WTC11 (cell line): Measurements from ENCODE around the gene CILP2.

GRCh38 chr19:19342897-19343732, 22.5 kb downstream of the MAU2 start:
- PRO-cap = no peak

GRCh38 chr19:19346597-19347176, 26.1 kb downstream of the MAU2 start:
- PRO-cap = no peak

DNA sequence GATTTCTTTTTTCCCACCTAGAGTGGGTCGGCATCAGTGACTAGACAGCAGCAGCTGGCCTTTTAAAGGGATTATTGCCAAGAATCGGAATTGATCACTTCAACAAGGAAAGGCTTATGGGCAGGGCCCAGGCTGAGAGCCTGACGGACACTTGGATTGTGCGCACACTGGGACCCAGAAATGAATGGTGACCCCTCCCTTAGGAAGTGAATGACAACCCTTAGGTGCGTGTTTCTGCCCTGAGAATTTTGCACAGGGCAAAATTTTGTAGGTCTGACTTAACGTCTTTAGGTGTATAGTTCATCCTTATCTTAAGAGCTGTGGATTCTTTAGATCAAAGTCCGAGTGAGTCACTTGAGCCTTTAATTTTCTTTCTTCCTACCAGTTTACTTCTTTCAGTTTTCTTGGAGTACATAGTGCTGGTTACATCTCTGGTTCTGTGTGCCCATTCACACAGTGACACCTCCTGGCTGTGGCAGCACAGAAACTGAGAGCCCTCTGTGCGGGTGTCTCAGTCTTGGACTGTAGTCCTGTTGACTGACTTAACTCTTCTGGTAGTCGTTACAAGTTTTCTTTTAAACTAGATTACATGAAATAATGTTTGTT, 1.3 kb downstream of the GATAD2A start:
- PRO-cap = no peak

GRCh38 chr19:19459639-19460070, 54.2 kb downstream of the GATAD2A start:
- PRO-cap = no peak

GRCh38 chr19:19461785-19462875, 53.2 kb downstream of the TSSK6 start:
- PRO-cap = no peak

DNA sequence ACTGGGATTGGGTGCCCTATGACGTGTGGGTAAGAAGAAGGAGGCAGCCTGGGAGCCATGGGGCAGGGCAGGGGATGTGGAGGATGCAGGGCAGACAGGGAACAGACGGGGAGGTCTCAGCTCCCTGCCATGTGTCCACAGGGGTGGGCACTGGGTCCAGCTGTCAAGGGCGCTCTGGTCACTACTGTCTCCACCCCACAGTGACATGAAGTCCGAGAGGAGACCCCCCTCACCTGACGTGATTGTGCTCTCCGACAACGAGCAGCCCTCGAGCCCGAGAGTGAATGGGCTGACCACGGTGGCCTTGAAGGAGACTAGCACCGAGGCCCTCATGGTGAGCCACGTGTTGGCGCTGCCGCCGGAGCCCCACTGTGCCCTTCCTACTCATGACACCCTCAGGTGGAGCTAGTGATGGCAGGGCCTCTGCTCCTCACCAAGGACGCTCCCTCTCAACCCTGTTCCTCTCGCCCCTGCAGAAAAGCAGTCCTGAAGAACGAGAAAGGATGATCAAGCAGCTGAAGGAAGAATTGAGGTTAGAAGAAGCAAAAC, 23.2 kb downstream of the TSSK6 start:
- PRO-cap = no peak

DNA sequence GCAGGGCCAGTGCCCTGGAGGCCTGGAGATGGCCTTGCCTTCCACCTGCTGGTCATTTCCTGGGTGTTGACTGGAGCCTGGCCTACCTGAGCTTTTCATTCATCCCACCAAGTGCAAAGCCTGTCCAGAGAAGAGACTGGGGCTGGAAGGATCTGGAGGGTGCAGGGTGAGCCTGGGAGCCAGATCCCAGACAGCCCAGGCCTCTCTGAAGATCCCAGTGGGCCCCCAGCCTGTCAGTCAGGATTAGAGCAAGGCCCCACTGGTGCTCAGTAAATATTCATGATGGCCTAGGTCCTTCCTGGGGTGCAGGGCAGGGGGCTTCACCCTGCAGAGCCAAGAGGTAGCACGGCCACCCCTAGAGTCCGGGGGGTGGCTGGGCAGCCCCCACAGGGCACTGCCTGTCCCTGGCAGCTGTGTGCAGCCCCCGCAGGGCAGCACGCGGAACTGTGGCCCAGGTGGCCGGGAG, 3.3 kb upstream of the YJEFN3 start:
- PRO-cap = no peak

DNA sequence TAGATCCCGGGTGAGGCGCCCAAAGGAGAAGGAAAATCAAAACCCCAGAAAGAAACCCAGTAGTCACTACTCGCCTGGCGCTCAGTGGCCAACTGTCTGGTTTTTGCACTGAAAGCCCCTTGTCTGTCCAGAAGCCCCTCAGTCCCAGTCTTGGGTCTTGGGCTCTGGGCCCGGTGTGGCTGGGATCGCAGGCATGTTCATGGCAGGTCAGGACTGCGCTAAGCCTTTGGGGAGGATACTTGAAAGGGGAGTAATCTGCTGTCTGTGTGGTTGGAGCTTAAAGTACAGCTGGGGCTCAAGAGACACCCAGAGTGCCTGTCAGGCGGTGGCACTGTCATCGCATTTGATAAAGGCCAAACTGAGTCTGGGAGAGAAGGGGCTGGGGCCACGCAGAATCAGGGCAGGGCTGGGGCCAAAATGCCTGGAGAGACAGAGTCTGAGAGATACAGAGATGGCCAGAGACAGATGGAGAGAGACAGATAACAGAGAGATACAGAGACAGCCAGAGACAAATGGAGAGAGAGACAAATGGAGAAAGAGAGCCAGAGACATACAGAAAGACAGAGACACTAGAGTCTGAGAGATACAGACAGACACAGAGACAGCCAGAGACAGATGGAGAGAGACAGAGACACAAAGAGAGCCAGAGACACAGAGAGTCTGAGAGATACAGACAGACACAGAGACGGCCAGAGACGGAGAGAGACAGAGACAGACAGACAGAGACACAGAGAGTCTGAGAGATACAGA, 4.2 kb upstream of the CILP2 start:
- PRO-cap = no peak

- PRO-cap = unidirectional peak, plus-strand start at chr19:19538281
These were observed at the start of gene CILP2 for GRCh38 chr19:19537623-19538544. Gene CILP2 (plus strand): TSS chr19:19538265.

- PRO-cap = no peak
These were observed 2.3 kb downstream of the CILP2 start for GRCh38 chr19:19540310-19540785.

GRCh38 chr19:19644987-19646042, 1.9 kb upstream of the GMIP start:
- PRO-cap = no peak

GRCh38 chr19:19762522-19763062, 29.7 kb upstream of the ZNF14 start:
- PRO-cap = no peak

DNA sequence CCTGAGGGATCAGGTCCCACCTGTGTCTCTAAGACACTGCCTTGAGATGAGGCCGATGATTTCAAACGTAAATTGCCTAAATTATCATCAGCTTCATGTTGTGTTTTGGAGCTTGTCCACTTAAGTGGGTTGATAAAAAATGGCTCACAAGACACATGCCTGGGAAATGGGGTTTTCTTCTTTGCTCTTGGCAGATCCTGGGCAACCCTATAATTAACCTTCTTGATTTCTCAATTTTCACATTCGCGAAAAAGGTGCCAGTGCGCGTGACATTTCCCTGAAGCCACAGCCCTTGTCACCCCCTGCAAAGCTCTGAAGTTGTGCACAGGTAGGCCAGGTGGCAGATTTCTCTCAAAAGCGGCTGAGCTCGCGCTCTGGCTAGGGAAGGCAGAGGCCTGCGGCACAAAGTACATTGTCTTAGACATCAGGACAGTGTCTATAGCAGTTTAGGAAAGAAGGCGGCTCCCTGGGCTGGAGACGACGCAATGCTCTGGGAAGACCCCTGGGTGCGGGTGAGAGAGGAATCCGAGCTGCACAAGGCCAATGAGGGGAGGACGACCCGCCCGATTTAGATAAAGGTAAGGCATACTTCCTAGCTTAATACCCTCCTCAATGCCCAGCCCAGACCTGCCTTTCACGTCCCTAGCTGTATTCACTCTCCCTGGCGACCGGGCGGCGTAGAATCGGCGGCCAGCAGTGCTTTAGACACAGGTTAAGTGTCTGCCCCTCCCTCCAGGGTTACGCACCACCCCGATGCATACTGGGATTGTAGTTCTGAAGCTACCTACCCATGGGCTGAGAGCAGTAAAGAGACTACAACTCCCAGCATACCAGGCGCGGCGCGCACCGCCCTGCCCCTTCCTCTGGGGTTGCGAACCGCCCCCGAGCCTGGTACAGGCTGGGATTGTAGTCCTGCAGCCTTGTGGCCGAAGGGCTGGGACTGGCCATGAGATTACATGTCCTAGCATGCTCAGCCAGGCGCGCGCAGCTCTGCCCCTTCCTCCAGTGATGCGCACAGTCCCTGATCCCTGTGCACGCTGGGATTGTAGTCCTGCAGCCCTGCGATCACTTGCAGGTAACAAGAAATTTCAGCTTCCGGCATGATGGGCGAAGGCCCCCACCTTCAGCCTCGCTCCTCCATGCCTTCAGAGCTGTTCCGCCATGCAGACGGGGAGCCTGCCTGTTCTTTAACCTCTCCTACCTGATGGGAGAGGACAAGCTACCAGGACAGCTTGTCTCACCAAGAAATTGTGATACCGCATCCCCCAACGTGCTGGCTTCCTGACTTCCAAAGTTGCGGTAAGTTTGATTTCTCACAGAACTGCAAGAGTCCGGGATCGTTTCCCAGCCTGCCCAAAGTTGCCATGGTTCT, 43.3 kb upstream of the ZNF14 start:
- PRO-cap = bidirectional peak, plus-strand start at position 889 of the sequence, minus-strand start at position 685 of the sequence

DNA sequence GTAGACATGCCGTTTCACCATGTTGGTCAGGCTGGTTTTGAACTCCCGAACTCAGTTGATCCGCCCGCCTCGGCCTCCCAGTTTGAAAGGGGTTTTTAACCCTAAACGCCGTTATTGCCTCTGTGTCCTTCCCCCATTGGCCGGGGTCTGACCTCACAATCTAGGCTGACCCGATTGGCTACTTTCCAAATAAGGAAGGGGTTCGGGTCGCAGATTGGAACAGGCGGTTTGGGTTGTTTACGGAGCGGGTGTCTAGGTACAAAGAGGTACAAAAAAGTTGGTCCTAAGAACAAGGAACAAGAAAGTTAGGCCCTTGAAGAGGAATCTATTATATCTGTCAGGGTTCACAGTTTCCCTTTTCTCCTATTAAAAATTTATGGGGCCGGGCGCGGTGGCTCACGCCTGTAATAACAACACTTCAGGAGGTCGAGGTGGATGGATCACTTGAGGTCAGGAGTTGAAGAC, 1.0 kb downstream of the ZNF253 start:
- PRO-cap = bidirectional peak, plus-strand start at position 220 of the sequence, minus-strand start at position 88 of the sequence

DNA sequence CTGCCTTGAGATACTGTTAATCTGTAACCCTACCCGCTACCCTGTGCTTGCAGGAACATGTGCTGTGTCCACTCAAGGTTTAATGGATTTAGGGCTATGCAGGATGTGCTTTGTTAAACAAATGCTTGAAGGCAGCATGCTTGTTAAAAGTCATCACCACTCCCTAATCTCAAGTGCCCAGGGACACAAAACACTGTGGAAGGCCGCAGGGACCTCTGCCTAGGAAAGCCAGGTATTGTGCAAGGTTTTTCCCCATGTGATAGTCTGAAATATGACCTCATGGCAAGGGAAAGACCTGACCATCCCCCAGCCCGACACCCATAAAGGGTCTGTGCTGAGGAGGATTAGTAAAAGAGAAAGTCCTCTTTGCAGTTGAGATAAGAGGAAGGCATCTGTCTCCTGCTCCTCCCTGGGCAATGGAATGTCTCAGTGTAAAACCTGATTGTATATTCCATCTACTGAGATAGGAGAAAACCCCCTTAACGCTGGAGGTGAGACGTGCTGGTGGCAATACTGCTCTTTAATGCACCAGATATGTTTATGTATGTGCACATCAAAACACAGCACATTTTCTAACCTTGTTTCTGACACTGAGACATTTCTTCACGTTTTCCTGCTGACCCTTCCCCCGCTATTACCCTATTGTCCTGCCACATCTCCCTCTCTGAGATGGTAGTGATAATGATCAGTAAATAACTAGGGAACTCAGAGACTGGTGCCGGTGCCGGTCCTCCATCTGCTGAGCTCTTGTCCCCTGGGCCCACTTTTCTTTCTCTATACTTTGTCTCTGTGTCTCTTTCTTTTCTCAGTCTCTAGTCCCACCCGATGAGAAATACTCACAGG, 4.9 kb downstream of the ZNF90 start:
- PRO-cap = no peak

DNA sequence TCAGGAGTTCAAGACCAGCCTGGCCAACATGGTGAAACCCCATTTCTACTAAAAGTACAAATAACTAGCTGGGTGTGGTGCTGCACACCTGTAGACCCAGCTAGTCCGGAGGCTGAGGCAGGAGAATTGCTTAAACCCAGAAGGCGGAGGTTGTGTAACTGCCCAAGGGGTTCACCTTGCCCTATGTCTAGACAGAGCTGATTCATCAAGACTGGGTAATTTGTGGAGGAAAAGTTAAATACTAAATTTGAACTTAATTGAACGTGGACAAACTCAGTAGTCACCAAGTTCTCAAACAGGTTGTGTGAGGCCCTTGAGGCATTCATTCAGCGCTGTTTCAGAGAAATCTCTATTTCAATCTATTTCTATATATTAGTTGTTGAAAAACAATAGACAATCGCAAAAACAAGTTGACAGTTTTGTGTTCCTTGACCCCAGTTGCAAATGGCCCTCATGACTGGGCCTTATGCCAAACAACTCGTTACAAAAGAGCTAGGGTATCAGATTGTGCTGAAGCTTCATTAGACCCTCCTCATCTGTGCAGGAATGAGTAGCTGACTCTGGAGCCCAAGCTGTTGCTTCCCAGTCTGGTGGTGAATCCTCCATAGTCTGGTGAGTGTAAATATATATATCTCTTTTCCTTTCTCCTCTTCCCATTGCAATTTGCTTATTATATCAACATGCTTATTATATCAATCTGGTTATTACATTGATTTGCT, 13.6 kb upstream of the ZNF486 start:
- PRO-cap = no peak

DNA sequence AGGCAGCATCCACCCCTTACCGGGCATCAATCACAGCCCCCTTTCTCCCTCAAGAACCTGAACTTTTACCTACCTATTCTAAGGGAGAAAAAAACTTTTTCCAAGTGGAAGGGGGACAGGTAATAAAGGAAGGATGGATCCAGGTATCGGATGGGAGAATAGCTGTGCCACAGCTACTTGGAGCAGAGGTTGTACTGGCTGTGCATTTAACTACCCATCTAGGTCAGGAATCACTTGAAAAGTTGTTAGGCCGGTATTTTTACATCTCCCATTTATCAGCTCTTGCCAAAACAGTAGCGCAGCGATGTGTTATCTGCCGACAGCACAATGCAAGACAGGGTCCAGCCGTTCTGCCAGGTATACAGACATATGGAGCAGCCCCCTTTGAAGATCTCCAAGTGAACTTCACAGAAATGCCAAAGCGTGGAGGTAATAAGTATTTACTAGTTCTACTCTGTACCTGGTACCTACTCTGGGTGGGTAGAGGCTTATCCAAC, 80.3 kb downstream of the ZNF486 start:
- PRO-cap = no peak

DNA sequence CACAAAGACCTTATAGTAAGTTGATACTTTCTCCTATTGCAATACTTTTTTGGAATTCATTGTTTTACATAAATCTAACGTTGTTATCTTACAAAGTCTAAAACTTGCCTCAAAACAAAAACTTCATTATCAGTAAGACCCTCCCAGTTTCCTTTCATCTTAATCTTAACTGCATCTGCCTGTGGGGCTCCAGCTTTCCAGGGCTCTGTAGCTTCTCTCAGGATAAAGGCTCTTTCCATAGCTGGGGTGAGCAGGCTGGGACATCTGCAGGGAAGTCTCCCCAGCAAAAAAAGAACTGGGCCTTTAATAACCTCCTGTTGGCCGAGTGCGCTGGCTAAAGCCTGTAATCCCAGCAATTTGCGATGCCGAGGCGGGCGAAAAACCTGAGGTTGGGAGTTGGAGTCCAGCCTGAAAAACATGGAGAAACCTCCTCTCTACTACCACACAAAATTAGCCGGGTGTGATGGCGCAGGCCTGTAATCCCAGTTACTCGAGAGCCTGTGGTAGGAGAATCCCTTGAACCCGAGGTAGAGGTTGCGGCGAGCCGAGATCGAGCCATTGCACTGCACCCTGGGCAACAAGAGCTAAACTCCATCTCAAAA, 142.9 kb downstream of the ZNF737 start:
- PRO-cap = no peak

DNA sequence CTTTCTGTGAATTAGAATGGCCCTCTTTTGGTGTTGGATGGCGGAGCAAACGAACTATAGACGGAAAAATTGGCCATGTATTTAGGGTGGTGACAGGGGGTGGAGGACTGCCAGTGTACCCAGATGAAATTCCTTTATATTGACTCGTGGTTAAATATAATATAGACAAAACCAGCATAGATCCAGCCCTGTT, 46.9 kb upstream of the ZNF737 start:
- PRO-cap = no peak

- PRO-cap = no peak
These were observed 5.8 kb downstream of the ZNF714 start for GRCh38 chr19:21087798-21088306.